Endometrial microvascular endothelial cells (primary cell): ENCODE data around the genes GCSAM and USF3.

DNA sequence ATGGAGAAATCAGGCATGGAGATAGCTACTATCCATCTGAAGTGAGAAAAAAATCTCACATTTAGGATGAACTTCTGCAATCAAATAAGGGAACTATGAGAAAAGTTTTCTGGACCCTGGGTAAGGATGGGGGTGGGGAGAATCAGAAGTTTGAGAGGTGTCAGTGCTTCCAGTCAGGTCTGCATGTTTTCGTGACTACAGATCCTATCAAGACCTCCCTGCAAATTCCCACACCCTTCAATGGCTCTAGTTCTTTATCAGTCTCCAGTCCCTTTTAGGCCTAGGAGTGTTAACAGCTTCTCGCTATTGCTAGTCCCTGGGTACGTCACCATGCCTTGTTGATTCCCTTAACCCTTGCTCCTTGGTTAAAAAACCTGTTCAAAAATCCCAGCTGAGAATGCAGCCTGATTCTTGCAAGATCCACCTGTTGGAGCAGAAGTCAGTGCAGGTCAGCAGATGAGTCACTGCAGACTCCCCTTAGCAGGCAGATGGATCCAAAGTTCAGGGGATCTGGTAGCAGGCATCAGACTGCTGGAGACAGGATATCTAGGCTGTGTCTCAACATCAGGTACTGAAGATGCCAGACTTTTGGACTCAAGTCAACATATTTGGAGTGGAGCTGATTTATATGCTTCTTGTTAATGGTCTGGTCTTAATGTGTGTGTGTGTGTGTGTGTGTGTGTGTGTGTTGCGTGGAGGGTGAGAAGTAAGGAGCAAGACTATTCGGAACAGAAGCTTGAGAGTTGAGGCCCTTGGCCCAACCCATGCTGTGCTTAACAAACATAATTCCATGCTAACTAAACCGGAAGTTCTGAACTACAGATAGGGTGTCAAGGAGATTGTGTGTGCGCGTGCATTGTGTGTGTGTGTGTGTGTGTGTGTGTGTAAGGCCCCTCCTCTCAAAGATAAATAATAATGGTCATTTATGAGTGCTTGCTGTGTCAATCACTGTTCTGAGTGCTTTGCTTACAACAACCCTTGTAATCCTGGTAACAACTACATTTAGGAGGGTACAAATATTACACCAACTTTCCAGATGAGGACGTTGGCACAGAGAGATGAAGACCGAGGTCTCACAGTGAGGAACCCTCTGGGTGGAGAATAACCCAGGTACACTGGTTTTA, 1.1 kb upstream of the C3orf52 start:
- RAMPAGE, long total RNA = no peak

DNA sequence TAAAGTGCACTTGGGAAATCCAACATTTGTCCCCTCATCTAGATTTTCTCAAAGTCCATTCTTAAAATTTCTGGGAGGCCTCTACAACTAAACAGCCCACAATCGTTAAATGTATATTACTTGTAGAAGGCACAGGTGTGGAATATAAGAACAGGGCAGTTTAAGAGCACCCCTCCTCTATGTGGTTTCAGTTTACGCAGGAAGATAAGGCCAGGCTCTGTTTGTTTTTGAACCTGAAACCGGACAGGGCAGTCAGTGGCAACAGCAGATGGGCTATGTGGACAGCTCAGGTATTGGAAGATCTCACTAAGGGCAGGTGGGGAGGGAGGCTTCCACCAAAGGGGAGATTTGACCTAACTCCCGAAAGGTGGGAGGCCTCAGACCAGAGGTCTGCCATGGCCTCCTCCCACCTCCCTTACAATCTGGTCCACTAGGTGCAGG, 5.0 kb downstream of the C3orf52 start:
- RAMPAGE, long total RNA = no peak

DNA sequence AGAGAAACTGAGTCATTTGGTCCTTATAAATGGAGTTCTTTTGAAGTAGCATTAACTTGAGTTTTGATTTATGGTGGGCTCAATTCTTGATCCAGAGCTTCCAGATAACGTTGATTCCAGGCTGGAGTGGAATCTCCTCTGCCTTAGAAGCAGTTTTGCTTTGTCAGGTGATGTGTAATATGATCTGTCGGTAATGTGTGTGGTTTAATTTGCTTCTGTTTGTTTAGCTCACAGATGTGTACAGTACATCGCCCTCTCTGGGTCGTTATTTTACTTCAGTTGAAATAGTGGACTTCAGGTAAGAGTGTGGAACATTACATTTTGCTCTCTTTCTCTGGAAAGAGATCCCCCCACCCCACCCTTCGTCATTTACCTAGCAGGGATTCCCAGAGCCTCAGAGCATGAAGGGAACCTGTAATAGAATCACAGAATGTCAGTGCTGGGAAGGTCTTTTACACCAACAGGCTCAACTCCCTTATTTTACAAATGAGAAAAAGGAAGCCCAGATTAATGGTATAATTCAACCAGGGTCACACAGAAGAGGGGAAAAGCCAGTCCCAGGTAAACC, 23.2 kb downstream of the C3orf52 start:
- RAMPAGE, long total RNA = no peak

DNA sequence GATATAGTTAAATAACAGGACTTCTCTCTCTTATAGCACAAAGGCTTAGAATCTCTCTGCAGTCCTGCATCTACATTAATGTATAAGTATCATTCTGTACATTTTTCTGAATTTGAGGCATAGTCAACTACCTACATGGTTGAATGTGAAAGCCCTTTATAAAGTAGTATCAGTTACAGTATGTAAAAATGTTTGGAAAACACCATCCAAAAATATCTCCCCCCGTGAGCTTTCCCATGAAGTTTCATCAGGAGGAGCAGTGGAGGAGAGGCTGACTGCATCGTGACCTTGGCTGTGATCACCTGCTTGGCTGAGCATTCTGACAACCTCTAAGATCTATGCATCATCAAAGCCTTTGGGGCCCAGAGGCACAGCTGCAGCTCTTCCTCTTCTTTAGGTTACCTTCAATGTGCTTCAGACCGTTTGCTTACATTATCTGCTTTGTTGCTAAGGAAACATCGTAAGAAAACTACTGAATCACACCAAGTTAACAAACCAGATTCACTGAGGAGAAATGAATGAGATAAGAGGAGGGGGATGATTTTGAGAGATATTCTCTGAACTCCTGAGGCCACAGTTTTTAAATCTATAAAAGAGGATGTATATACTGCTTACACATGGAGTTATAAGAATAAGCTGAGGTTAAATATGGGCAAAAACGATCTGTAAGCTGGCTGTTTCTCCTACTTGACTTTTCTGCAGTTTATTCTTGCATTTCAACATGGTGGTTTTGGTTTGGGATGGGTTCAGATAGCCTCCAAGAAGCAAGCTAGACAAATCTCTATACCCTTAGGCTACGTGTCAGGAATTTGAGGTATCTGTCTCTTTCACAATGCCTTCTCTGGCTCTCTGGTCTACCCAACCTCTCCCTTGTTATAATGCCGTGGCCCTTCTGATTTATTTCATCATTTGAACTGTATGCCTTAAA, 4.1 kb downstream of the GCSAM start:
- RAMPAGE, long total RNA = no peak

GRCh38 chr3:112132401-112133640, at the start of gene GCSAM:
GCSAM (minus strand) TSS chr3:112133248.
- RAMPAGE, long total RNA = no peak

DNA sequence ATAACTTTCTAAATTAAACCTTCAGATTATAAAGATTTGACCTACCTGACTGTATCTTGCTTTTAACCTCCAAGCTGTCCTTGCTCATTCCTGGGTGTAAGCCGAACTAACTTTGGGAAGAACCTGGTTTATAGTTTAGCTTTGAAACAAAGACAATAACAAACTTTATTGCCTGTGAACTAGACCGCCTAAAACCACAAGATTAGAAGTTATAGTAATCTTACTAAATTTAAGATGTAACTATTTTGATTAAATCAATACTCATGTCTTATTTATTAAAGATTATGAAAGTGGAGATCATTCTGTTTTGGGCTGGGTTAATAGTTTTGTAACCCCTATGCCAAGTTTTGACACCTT, 71.3 kb downstream of the CD200 start:
- RAMPAGE, long total RNA = no peak

DNA sequence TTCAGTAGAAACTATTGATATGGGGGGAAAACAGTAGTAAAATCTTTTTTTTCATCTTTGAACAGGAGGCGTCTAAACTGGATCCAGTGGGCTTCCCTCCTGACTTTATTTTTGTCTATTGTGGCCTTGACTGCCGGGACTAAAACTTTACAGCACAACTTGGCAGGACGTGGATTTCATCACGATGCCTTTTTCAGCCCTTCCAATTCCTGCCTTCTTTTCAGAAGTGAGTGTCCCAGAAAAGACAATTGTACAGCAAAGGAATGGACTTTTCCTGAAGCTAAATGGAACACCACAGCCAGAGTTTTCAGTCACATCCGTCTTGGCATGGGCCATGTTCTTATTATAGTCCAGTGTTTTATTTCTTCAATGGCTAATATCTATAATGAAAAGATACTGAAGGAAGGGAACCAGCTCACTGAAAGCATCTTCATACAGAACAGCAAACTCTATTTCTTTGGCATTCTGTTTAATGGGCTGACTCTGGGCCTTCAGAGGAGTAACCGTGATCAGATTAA, 18.7 kb downstream of the SLC35A5 start:
- RAMPAGE, long total RNA = no peak

- RAMPAGE, long total RNA = no peak
Observed at GRCh38 chr3:112676659-112677361, 35.9 kb upstream of the CCDC80 start.

- RAMPAGE, long total RNA = no peak
Observed at GRCh38 chr3:112811787-112812434, 34.8 kb downstream of the CD200R1L start.

GRCh38 chr3:112812877-112813167, 33.8 kb downstream of the CD200R1L start:
- RAMPAGE, long total RNA = no peak

DNA sequence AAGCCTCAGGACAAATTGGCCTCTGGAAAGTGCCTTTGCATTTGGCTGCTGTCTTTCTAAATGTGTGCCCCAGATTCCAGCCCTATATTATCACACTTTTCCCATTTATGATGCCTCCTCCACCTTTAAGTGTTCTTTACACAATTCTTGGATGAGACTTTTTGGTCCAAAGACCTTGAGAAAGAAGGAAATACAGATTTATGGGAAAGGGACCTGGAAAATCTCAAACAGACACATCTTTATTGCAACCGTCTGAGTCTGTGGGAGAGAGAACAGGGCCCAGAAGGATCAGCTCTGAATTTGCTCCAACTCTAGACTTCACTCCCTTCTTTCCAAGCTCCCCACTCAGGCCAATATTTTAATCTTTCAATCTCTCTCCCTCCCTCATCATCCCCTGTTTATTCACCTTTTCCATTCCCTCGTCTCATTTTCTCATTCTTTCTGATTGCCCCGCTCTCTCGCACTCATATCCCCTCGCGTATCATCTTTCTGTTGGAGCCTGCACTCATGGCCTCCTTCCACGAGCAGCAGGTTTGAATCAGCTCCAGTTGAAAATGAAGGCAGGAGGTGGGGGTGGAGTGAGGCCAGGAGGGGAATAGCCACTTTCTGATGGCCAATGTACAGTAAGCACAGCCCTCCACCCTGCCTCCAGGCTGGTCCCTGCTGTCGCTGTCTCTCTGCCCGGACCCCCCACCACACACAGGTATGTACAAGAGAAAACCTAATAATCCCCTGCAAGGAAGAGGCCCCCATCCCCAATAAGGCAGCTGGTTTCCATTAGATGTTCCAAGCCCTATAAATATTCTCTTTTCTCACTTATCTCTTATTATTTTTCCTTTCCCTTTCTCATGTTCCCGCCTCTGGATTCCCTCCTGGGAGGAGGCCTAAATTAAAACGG, 63.6 kb upstream of the BOC start:
- RAMPAGE, long total RNA = no peak

DNA sequence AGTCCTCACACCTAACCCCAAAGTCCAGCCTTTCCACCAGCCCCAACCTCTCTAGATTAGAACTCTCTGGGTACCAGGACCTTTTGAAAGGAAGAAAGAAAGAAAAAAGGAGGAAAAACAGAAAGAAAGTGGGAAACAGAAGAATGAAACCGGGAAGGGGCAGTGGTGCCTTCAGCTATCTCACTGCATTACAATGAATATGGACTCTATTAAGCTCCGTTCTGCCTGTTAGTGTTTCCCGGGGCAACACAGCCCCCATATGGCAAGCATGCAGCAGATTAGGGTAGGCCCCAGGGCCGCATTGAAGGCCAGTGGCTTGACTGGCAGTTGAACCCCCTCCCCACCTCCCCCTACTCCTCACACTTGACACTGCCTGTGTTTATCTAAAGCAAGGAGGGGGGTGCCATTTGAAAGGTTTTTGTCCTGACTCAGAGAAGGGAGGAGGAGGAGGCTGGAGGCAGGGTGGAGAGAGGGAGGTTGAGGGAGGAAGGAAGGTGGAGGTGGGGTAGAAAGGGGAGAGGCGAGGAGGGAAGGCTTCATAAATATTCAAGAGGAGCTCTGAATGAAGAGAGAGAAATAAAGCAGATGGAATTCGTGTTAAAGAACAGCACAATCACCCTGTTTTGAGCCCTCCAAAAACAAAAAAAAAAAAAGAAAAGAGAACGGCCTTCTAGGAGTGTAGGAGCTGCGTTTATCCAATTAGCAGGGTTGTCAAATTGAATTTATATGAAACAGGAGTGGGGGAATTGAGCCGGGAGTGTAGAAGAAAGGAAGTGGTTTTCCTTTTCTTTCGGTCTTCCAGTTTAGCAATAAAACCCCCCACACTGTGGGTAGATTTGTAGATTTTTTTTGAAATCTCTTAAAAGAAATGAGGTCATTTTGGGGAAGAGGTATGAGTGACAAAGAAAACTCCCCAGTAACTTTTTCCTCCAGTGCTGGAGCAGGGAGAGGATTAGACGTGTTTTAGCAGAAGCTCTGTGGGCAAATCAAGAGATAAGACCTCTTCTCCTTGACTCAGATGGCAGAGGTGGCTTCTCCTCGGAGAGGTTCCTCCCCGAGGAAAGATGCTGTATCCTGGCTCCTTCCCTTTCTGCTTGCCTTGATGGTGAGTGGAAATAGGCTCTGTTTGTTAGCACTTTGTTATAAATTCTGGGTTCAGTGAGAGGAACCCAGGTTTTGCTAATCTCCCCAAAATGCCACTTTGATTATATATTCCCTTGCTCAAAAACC, 30.5 kb downstream of the BOC start:
- RAMPAGE, long total RNA = no peak

DNA sequence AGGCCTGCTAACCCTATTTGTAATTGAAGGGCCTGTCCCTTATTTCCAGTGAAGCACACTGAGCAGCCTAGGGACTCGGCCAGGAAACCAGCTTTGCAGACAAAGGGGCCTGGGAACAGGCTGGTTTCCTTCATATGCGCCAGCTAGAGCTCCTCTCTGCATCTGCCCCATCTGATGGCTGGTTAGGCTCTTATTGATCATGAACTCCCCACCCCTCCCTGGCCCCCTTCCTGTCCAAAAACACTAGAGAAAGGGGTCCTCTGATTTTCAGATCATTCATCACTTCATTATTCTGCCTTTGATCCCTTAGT, 53.0 kb downstream of the BOC start:
- RAMPAGE, long total RNA = no peak

- RAMPAGE, long total RNA = no peak
Observed at GRCh38 chr3:113344534-113344834, 96.8 kb downstream of the CFAP44 start.

DNA sequence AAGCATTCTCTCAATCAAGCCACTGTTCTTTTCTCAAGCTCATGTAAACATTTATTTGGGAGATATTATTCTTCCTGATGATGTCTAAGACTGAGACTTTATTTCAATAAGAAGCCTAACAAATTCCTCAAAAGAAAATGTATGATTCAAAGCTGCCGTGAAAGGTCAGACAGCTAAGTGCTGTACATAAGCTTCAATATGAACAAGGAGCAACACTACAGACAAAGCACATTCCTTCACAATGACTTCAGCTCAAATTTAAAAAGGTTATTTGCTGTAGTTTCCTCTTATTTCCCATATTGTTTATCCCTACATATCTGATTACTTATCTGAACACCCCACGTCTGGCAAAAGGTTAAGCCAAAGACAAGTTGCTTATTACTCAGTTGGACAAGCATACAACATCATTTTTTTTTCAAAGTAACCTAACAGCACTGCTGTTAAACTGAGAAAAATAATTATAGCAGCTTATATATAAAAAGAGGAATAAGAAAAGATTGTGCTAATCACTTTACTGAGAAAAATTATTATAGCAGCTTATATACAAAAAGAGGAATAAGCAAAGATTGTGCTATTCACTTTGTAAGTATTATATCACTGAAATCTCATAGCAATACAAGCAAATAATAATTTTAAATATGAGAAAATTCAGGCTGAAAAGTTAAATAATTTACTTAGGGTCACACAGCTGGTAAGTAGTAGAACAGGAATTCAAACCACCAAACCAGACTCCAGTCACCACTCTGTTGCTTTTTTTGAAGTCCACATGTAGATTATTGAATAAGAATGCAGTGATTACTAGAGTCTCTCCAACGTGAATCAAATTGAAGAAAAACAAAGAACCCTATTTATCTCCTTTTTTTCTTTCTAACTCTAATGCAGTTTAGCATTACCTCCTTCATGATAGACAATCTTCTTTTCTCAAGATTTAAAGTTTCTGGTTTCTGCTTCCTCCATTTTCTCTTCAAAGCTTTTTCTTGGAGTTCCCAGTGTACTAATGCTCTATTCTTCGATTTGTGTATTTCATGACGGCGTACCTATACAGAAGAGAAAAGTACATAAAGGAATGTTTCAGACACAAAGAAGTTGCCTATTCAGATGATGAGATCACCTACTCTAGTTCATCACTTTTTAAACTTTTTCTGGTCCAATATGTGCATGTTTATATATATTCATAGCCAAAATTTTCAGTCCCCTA, 16.0 kb downstream of the SPICE1 start:
- RAMPAGE, long total RNA = no peak

DNA sequence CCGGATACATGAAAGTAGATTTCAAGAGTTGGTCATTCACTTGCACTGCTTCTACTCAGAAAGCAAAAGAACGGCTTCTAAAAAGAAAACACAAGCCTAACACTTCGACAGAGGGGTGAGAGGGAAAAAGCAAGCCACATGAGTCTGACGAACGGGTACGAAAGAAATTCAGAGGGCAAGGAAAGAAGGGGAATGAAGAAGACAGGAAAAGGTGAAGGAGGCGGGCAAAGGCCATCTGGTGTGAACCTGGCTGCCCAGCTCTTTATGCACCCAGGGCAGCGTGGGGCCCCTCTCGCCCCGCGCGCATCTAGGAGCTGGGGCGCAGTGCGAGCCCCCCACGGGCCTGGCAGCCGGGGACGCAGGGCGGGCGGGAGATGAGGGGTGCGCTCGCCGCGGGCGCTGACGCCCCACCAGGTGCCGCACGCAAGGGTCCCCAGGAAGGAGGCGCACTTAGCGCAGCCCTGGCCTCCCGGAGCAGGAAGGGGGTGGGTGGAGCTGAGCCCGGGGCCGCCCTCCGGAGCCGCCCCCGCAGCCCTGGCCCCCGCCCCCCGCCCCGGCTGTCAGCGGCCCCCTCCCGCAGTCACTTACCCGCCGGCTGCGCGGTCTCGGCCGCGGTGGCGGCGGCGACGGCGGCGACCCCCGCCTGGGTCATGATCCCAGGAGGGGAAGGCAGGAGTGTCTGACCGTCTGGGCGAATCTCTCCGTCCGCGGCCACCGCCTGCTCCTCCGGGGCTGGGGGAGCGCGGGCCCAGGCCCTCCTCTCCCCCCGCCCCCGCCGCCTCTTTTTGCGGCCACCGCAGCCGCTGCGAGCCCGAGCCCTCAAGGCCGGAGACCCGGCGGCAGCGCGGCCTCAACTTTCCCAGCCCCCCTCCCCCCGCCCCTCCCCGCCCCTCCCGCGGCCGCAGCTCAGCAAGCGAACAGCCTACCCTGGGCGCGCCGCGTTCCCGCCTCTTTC, at the start of gene USF3:
TSS of gene USF3 (minus strand) at position 861 of the 955 bp plus-strand sequence.
- RAMPAGE, long total RNA = no peak

DNA sequence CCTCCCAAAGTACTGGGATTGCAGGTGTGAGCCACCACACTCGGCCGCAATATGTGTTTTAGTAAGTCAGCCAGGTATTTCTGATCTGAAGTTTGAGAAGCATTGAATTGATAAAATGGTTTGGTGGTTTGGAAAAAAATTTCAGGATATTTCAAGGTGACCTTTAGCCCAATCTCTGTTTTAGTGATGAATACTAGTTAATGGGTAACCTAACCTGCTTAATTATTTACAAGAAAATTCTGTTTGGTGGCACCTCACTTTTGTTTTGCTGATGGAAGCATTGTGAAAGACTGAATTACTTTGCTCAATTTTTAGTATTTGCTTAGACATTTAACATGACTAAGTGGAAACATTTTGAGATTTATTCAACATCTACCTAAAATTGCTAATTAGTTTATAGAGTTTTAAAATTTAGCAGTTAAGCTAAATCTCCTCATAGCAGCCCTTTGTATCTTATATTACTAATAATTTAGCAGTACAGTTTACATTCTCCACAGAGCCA, 35.2 kb downstream of the GRAMD1C start:
- RAMPAGE, long total RNA = no peak

DNA sequence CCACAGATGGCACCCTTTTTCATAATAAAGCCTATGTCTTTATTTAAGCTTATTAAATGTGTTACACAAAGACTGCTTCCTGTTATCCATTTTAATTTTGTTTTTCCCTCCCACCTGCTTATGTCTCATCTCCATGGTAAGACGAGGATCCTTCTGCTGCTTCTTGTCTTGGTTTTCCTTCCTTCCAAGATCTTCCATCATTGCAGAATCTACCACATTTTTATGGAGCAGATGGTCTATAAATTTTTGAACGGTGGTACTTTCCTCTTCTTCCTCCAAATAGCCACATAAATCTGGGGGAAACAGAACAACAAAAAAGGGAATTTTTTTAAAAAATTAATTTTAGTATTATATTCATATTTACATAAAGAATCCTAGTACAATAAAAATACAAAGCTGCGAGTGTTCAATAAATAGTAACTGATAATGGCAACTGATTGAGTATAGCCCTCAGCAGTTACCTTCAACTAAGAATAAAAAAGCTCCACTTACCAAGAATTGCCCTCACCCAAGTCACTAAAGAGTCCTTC, 19.8 kb downstream of the CCDC191 start:
- RAMPAGE, long total RNA = no peak

DNA sequence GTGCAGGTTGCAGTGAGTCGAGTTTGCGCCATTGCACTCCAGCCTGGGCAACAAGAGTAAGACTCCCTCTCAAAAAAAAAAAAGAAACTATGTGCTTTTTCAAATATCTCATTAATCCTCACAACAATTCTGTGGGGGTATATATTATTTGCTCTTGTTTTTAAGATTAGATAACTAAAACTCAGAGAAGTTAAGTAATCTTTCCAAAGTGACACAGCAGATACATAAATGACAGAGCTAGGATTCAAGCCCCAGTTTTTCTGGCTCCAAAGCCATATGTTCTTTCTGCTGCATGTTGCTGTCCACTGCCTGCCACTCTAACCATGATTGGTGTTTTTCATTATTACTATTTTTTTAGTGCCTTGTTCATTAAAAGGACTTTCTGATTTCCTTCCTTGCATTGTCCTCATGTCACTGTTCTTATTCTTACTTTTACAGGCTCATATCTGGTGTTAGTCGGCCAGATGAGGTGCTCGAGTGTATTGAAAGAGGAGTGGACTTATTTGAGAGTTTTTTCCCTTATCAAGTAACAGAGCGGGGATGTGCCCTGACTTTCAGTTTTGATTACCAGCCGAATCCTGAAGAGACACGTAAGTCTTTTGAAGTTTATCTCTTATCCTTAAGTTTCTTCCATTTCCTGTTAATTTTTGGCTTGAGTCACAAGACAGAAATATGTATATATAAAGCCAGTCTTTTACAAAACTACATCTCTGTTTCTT, 23.1 kb downstream of the QTRT2 start:
- RAMPAGE, long total RNA = no peak

DNA sequence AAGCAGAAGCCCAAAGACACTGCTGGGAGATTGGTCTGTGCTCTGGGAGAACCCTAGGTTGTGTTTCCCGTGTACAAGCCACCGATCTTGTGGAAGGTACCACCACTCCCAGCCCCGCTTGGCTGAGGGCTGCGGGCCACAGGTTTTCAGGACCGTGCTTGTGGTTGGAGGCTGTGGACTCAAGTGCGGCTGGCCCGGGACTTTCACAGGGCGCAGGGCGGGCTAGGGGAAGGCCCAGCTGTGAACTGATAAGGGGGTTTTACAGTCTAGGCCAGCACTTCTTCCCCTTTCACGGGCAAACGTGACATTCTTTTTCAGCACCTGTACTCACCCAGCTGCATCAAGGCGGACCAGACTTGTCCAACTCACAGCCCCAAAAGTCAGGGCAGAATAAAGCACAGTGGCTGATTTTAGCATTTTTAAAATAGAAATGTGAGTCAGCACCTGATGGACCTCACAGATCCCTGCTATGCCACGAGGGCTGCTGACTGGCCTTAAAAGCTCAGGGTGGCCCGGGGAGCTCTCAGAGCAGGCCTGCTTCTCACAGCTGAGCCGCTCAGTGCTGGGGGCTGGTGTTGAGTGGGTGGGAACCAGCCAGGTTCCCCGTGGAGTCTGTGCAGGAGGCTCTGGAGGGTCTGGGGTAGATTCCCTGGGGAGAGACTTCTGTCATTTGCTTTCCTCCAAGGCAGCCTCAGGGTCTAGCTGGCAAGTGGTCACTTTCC, 2.5 kb upstream of the TIGIT start:
- RAMPAGE, long total RNA = no peak